GM12878 (cell line): ENCODE data around the genes INHBB and CLASP1.

- RAMPAGE, long total RNA: no peak
- RRBS, 2 experiments: no CpG with 5 or more reads among the region's 12 CpGs
CAGE:
- cytosol, long polyA minus RNA: no peak
- cytosol, long polyA plus RNA: no peak
- long polyA plus RNA: no peak
- nucleolus, long total RNA: no peak
- nucleus, long polyA plus RNA: no peak
- nucleus, long total RNA: no peak
Measured at GRCh38 chr2:119760617-119761553, 1.2 kb downstream of the PTPN4 start.

DNA sequence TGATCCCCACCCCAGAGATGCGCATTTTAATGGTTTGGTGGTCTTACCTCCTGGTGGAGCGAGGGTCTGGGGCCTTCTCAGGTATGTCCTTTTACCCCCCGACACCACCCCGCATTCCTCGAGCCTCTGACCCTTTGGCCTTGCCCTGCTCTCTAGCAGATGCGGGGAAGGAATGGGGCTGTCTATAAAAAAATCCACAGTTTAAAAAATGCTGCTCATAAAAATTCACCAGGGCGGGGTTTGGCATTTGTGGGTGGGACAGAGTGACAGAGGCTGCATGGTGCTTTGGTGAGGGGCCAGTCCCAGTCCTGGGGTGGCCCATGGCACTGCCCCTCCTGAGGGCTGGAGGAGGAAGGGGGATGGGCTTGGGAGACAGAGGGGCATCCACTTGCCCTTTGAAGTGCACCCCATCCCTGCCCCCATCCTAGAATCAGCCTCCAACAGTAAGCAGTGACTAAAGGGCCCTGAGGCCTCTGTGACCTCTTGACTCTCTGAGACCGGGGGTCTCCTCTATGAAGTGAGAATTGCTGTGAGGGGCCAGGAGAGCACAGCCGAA lies 6.6 kb upstream of the RALB start:
- RAMPAGE, long total RNA: no peak
- RRBS, 2 experiments: no CpG with 5 or more reads among the region's 9 CpGs
CAGE:
- cytosol, long polyA minus RNA: no peak
- cytosol, long polyA plus RNA: no peak
- long polyA plus RNA: no peak
- nucleolus, long total RNA: no peak
- nucleus, long polyA plus RNA: no peak
- nucleus, long total RNA: no peak

DNA sequence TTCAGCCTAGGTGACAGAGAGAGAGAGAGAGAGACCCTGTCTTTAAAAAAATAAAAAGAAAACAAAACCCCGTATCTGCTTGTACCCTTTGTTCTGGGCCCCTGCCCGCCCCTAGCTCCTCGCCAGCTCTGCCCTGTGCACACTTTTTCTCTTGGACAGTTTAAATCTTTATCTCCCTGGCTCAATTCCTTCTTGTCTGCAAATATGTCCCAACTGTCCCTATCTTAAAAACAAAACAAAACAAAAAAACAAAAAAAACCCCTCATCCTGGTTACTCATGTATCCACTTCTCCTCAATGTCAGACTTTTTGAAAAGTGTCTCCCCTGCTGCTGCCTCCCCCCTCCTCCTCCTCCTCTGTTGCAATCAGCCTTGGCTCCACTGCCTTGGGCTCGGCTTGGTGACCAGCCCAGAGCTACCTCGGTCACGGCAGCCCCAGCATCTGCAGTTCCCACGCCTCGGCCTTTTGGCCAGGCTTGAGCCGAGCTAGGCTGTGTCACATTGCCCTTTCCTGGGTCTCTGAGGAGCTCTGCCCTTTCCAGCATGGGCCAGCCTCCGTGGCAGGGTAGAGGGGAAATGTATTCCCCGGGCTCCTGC lies 22.9 kb upstream of the INHBB start:
- RAMPAGE, long total RNA: no peak
- RRBS, 2 experiments: 3 to 5% methylated on average over 1 of the region's 11 CpGs
CAGE:
- cytosol, long polyA minus RNA: no peak
- cytosol, long polyA plus RNA: no peak
- long polyA plus RNA: no peak
- nucleolus, long total RNA: no peak
- nucleus, long polyA plus RNA: no peak
- nucleus, long total RNA: no peak

GRCh38 chr2:120345644-120346547 lies at the start of gene INHBB:
TSS of gene INHBB (plus strand) at chr2:120346136.
- RAMPAGE, long total RNA: no peak
- RRBS, 2 experiments: 4 to 6% methylated on average over 79 to 99 of the region's 140 CpGs
CAGE:
- cytosol, long polyA minus RNA: no peak
- cytosol, long polyA plus RNA: no peak
- long polyA plus RNA: no peak
- nucleolus, long total RNA: no peak
- nucleus, long polyA plus RNA: no peak
- nucleus, long total RNA: no peak

DNA sequence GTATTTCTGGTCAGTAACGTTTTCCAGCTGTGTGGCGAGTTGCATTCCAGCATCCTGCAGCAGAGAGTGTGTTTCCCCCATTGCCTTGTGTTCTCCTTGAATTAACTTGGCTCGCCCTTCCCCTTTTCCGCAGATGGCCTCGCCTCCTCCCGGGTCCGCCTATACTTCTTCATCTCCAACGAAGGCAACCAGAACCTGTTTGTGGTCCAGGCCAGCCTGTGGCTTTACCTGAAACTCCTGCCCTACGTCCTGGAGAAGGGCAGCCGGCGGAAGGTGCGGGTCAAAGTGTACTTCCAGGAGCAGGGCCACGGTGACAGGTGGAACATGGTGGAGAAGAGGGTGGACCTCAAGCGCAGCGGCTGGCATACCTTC lies 3.0 kb downstream of the INHBB start:
- RAMPAGE, long total RNA: no peak
- RRBS, 2 experiments: 10% methylated on average over 3 of the region's 15 CpGs; no CpG with 5 or more reads in 1 of the 2 experiments
CAGE:
- cytosol, long polyA minus RNA: no peak
- cytosol, long polyA plus RNA: no peak
- long polyA plus RNA: no peak
- nucleolus, long total RNA: no peak
- nucleus, long polyA plus RNA: no peak
- nucleus, long total RNA: no peak

DNA sequence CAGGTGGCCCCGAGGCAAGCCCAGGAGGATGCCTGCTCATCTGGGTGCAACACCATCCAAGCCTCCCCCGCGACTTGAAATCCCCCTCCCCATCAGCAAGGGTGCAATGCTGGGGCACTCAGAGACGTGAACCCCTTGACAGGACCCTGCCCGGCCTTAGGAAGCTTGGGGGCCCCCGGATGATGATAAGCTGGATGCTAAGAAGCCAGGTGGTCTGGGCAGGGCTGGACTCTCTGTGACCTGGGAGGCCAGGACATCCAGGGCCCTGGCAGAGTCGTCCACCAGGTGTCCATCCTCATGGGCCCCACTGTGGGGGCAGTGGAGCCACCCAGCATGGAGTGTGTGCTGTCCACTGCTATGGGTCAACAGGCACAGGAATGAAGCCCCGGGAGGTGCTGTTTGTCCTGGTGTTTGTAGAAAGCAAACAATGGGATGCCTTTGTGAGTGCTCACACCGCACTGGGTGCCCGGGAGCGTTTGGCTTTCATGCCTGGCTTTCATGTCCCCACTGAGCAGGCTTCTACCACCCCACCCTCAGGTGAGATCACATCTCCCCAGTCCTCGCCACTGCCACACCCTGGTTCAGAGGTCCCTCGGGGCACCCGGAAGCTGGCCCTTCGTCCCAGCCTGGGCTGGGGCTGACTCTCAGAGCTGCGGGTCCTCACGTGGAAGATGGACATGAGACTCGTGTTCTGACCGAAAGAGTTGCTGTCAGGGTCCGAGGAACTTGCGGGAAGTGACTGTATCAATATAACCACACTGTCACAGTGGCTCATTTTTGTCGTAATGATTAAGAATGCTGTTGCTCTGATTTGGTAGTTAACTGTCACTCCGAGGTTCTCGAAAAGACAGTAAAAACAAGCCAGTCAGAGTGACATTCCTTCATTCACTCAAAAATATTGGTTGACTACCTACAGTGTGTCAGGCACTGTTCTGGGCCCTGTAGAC lies 53.2 kb downstream of the INHBB start:
- RAMPAGE, long total RNA: no peak
- RRBS, 2 experiments: 70% methylated on average over 3 of the region's 24 CpGs
CAGE:
- cytosol, long polyA minus RNA: no peak
- cytosol, long polyA plus RNA: no peak
- long polyA plus RNA: no peak
- nucleolus, long total RNA: no peak
- nucleus, long polyA plus RNA: no peak
- nucleus, long total RNA: no peak

GRCh38 chr2:120503585-120504578 lies 157.9 kb downstream of the INHBB start:
- RAMPAGE, long total RNA: no peak
- RRBS, 2 experiments: no CpG with 5 or more reads among the region's 30 CpGs
CAGE:
- cytosol, long polyA minus RNA: no peak
- cytosol, long polyA plus RNA: no peak
- long polyA plus RNA: no peak
- nucleolus, long total RNA: no peak
- nucleus, long polyA plus RNA: no peak
- nucleus, long total RNA: no peak

GRCh38 chr2:120566628-120567182 lies 169.0 kb upstream of the GLI2 start:
- RAMPAGE, long total RNA: no peak
- RRBS, 2 experiments: 10% methylated on average over 2 of the region's 19 CpGs; no CpG with 5 or more reads in 1 of the 2 experiments
CAGE:
- cytosol, long polyA minus RNA: no peak
- cytosol, long polyA plus RNA: no peak
- long polyA plus RNA: no peak
- nucleolus, long total RNA: no peak
- nucleus, long polyA plus RNA: no peak
- nucleus, long total RNA: no peak

GRCh38 chr2:120820149-120820751 lies 84.6 kb downstream of the GLI2 start:
- RAMPAGE, long total RNA: no peak
- RRBS, 2 experiments: 56 to 58% methylated on average over 2 of the region's 17 CpGs
CAGE:
- cytosol, long polyA minus RNA: no peak
- cytosol, long polyA plus RNA: no peak
- long polyA plus RNA: no peak
- nucleolus, long total RNA: no peak
- nucleus, long polyA plus RNA: no peak
- nucleus, long total RNA: no peak

GRCh38 chr2:120919996-120920388 lies 184.3 kb downstream of the GLI2 start:
- RAMPAGE, long total RNA: no peak
- RRBS, 2 experiments: no CpG with 5 or more reads among the region's 12 CpGs
CAGE:
- cytosol, long polyA minus RNA: no peak
- cytosol, long polyA plus RNA: no peak
- long polyA plus RNA: no peak
- nucleolus, long total RNA: no peak
- nucleus, long polyA plus RNA: no peak
- nucleus, long total RNA: no peak

- RAMPAGE, long total RNA: no peak
- RRBS, 2 experiments: no CpG with 5 or more reads among the region's 5 CpGs
CAGE:
- cytosol, long polyA minus RNA: no peak
- cytosol, long polyA plus RNA: no peak
- long polyA plus RNA: no peak
- nucleolus, long total RNA: no peak
- nucleus, long polyA plus RNA: no peak
- nucleus, long total RNA: no peak
Measured at GRCh38 chr2:121151656-121152194, 133.3 kb downstream of the TFCP2L1 start.

GRCh38 chr2:121469590-121470376 lies 179.5 kb downstream of the CLASP1 start:
- RAMPAGE, long total RNA: no peak
- RRBS, 2 experiments: no CpG with 5 or more reads among the region's 11 CpGs
CAGE:
- cytosol, long polyA minus RNA: no peak
- cytosol, long polyA plus RNA: no peak
- long polyA plus RNA: no peak
- nucleolus, long total RNA: no peak
- nucleus, long polyA plus RNA: no peak
- nucleus, long total RNA: no peak

- RAMPAGE, long total RNA: no peak
- RRBS, 2 experiments: no CpG with 5 or more reads among the region's 5 CpGs
CAGE:
- cytosol, long polyA minus RNA: no peak
- cytosol, long polyA plus RNA: no peak
- long polyA plus RNA: no peak
- nucleolus, long total RNA: no peak
- nucleus, long polyA plus RNA: no peak
- nucleus, long total RNA: no peak
Measured at GRCh38 chr2:121555093-121555484, 94.2 kb downstream of the CLASP1 start.

DNA sequence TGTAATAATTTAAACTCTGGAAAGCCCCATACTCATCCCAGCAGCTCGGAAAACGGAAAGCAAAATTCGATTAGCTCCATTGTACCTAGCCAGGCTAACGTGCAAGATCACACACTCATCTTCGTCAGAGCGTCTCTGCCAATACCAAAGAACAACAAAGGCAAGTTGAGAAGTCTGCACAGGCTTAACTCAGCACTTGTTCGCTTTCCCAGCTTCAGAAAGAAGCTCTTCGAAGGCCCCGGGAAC lies 790 bp downstream of the CLASP1 start:
- RAMPAGE, long total RNA: no peak
- RRBS, 2 experiments: 67% methylated on average over 1 of the region's 9 CpGs; no CpG with 5 or more reads in 1 of the 2 experiments
CAGE:
- cytosol, long polyA minus RNA: no peak
- cytosol, long polyA plus RNA: no peak
- long polyA plus RNA: no peak
- nucleolus, long total RNA: no peak
- nucleus, long polyA plus RNA: no peak
- nucleus, long total RNA: no peak

DNA sequence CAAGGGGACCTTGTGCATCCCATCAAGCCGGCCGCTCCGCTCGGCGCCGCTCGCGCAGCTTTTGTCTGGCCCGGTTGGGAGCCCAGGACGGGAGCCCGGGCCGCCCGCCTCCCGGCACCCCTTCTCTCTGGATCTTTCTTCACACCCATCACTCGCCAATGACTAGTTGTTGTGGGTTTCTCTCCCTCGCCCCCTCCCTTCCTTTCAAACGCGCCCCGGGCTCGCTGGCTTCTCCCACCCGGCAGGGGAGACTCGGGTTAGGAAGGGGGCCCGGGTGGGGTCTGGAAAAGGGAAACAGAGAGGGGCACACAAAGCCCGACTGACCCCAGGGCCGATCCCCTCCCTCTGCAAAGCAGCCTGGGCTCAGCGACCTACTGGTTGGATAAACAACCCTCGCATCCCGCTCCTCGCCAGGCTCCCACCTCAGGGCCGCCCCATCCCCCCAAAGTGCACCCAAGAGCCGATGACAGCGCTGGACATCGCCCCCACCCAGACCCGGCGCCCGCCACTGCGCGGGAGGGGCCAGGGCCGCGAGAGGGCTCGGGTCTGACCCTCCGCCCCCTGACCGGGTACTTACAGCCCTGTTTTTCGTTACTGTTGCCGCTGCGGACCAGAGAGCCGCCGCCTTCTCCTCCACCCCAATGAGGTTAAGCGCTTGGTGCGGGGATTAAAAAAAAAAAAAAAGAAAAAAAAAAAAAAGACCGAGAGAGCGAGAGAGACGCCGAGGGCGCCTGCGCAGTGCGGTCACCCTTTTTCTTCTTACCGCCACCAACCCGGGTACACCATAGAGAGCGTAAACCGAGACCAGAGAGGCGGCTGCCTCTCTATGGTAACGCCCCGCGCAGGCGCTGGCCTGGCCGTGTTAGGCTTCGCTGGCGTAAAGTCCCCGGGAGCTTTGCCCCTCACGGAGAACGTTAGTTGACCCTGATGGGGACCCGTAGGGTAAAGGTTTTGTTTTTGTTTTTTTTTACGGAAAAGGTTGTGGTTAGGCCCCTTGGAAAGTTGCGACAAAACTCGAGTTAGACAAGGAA lies at the start of gene CLASP1:
Gene CLASP1, minus strand, starts transcription at position 668 of the 1,031 bp plus-strand sequence.
- RAMPAGE, long total RNA: start-site peak on the plus strand centred at position 852 of the sequence, 30 bp wide, 67 and 35 reads in 2 replicates
- RRBS, 2 experiments: 1 to 2% methylated on average over 18 to 30 of the region's 76 CpGs
CAGE:
- cytosol, long polyA minus RNA: start-site peak on the minus strand centred at position 646 of the sequence, 9 bp wide, 582 reads; start-site peak on the minus strand centred at position 744 of the sequence, 36 bp wide, 97 reads
- cytosol, long polyA plus RNA: start-site peak on the minus strand centred at position 644 of the sequence, 25 bp wide, 213 and 98 reads in 2 replicates; start-site peak on the plus strand centred at position 880 of the sequence, 76 bp wide, 35 and 28 reads in 2 replicates
- long polyA plus RNA: start-site peak on the minus strand centred at position 652 of the sequence, 35 bp wide, 265 and 270 reads in 2 replicates; start-site peak on the plus strand centred at position 898 of the sequence, 95 bp wide, 32 and 41 reads in 2 replicates
- nucleolus, long total RNA: start-site peak on the minus strand centred at position 184 of the sequence, 112 bp wide, 18 reads; start-site peak on the minus strand centred at position 462 of the sequence, 85 bp wide, 22 reads; start-site peak on the minus strand centred at position 649 of the sequence, 15 bp wide, 317 reads; start-site peak on the minus strand centred at position 754 of the sequence, 44 bp wide, 118 reads
- nucleus, long polyA plus RNA: start-site peak on the minus strand centred at position 716 of the sequence, 155 bp wide, 299 and 445 reads in 2 replicates
- nucleus, long total RNA: no peak

GRCh38 chr2:121699315-121700404 lies 37.0 kb downstream of the NIFK start:
- RAMPAGE, long total RNA: no peak
- RRBS, 2 experiments: no CpG with 5 or more reads among the region's 20 CpGs
CAGE:
- cytosol, long polyA minus RNA: no peak
- cytosol, long polyA plus RNA: no peak
- long polyA plus RNA: no peak
- nucleolus, long total RNA: no peak
- nucleus, long polyA plus RNA: no peak
- nucleus, long total RNA: no peak

DNA sequence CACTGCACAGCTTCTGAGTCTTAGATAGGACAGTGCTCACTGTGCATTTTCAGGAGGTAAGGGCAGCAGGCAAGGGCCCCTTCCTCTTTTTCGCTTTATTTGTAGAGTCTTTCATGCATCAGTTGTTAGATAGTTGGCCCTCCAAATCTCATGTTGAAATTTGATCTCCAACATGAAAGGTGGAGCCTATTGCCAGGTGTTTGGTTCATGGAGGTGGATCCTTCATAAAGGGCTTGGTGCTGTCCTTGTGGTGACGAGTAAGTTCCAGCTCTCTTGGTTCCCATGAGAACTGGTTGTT lies 48.1 kb downstream of the TSN start:
- RAMPAGE, long total RNA: no peak
- RRBS, 2 experiments: no CpG with 5 or more reads among the region's 2 CpGs
CAGE:
- cytosol, long polyA minus RNA: no peak
- cytosol, long polyA plus RNA: no peak
- long polyA plus RNA: no peak
- nucleolus, long total RNA: no peak
- nucleus, long polyA plus RNA: no peak
- nucleus, long total RNA: no peak

- RAMPAGE, long total RNA: no peak
- RRBS, 2 experiments: no CpG with 5 or more reads among the region's 2 CpGs
CAGE:
- cytosol, long polyA minus RNA: no peak
- cytosol, long polyA plus RNA: no peak
- long polyA plus RNA: no peak
- nucleolus, long total RNA: no peak
- nucleus, long polyA plus RNA: no peak
- nucleus, long total RNA: no peak
Measured at GRCh38 chr2:123330196-123330458, 695.0 kb upstream of the CNTNAP5 start.

DNA sequence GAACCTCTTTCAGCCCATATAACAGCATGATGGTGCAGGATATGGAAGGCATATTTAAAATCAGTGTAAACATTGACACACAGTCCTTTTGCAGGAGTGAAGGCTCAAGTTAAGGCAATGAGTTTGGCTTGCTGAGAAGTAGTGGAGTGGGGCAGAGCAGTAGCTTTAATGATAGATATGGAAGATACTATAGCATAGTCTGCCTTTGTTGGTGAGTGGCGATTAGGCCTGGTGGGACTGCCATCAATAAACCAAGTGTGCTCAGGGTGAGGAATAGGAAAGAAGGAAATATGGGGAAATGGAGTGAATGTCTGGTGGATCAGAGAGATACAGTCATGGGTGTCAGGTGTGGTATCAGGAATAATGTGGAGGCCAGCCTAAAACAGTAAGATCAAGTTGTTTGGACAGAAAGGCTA lies 365.6 kb upstream of the CNTNAP5 start:
- RAMPAGE, long total RNA: no peak
- RRBS, 2 experiments: no CpG with 5 or more reads among the region's 1 CpG
CAGE:
- cytosol, long polyA minus RNA: no peak
- cytosol, long polyA plus RNA: no peak
- long polyA plus RNA: no peak
- nucleolus, long total RNA: no peak
- nucleus, long polyA plus RNA: no peak
- nucleus, long total RNA: no peak

- RAMPAGE, long total RNA: no peak
- RRBS, 2 experiments: no CpG with 5 or more reads among the region's 2 CpGs
CAGE:
- cytosol, long polyA minus RNA: no peak
- cytosol, long polyA plus RNA: no peak
- long polyA plus RNA: no peak
- nucleolus, long total RNA: no peak
- nucleus, long polyA plus RNA: no peak
- nucleus, long total RNA: no peak
Measured at GRCh38 chr2:124607006-124607233, 581.8 kb downstream of the CNTNAP5 start.